Endodermal cell (in vitro differentiated cells): ENCODE data around the genes KRTAP3-2, KRTAP1-1, KRTAP2-1, KRTAP4-16, KRTAP4-12 and KRTAP4-2.

GRCh38 chr17:40338008-40338207, 26.6 kb downstream of the GJD3 start:
- PRO-cap: no peak

- PRO-cap: no peak
Observed at GRCh38 chr17:40346615-40346884, 18.0 kb downstream of the GJD3 start.

- PRO-cap: unidirectional peak, plus-strand start at chr17:40362763; unidirectional peak, plus-strand start at chr17:40362906
Observed at GRCh38 chr17:40362377-40363138, 2.0 kb downstream of the GJD3 start.

- PRO-cap: no peak
Observed at GRCh38 chr17:40376615-40376983, 12.1 kb upstream of the GJD3 start.

DNA sequence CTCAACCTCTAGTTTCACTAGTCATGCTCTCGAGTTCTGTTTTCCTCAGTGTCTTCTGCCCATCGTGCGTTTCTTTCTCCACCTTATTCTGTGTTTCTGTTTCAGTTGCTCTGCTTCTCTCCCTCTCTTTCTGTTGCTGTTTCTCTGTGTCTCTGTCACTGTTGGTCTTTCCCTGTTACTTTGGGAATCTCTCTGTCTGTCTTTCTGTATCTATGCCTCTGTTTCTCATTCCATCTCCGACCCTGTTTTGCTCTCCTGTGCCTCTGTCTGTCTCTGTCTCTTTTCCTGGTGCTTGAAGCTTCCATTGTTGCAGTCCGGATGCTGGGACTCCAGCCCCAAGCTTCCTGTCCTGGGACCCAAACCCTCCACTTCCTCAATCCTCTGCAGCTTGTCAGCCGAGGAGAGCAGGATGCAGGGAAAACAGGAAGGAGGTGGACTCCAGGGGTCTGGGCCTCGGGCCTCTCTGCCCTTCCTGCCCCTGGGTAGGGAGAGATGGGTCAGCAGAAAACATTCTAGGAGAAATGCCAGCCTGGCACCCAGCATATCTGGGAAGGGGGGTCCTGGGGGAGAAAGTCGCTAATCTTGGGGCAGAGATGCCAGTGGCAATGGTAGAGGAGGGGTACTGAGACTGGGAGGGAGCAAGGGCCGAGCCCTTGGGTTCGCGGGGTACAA, 2.0 kb downstream of the IGFBP4 start:
- PRO-cap: no peak

DNA sequence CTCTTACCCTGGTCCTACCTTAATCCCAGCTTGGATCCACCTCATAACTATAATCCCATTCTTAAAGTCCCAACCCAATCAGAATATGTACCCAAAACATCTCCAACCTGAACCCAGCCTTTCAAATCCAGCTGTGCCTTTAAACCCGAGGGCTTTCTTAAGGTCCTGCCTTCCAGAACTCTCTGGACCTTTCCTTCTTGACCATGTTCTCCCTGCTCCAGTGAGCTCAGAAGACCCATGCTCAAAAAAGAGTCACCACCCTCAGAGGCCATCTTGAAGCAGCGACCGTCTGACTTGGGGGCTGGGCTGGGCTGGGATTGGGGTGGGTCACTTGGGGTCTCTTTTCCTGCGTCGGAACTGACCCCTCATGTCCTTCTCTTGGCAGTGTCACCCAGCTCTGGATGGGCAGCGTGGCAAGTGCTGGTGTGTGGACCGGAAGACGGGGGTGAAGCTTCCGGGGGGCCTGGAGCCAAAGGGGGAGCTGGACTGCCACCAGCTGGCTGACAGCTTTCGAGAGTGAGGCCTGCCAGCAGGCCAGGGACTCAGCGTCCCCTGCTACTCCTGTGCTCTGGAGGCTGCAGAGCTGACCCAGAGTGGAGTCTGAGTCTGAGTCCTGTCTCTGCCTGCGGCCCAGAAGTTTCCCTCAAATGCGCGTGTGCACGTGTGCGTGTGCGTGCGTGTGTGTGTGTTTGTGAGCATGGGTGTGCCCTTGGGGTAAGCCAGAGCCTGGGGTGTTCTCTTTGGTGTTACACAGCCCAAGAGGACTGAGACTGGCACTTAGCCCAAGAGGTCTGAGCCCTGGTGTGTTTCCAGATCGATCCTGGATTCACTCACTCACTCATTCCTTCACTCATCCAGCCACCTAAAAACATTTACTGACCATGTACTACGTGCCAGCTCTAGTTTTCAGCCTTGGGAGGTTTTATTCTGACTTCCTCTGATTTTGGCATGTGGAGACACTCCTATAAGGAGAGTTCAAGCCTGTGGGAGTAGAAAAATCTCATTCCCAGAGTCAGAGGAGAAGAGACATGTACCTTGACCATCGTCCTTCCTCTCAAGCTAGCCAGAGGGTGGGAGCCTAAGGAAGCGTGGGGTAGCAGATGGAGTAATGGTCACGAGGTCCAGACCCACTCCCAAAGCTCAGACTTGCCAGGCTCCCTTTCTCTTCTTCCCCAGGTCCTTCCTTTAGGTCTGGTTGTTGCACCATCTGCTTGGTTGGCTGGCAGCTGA, 13.2 kb downstream of the IGFBP4 start:
- PRO-cap: no peak

- PRO-cap: no peak
Observed at GRCh38 chr17:40465392-40465671, 22.1 kb downstream of the IGFBP4 start.

GRCh38 chr17:40490289-40491381, 10.8 kb downstream of the TNS4 start:
- PRO-cap: no peak

GRCh38 chr17:40558671-40559494, 6.4 kb downstream of the CCR7 start:
- PRO-cap: no peak

GRCh38 chr17:40602601-40603294, 37.5 kb upstream of the CCR7 start:
- PRO-cap: no peak

DNA sequence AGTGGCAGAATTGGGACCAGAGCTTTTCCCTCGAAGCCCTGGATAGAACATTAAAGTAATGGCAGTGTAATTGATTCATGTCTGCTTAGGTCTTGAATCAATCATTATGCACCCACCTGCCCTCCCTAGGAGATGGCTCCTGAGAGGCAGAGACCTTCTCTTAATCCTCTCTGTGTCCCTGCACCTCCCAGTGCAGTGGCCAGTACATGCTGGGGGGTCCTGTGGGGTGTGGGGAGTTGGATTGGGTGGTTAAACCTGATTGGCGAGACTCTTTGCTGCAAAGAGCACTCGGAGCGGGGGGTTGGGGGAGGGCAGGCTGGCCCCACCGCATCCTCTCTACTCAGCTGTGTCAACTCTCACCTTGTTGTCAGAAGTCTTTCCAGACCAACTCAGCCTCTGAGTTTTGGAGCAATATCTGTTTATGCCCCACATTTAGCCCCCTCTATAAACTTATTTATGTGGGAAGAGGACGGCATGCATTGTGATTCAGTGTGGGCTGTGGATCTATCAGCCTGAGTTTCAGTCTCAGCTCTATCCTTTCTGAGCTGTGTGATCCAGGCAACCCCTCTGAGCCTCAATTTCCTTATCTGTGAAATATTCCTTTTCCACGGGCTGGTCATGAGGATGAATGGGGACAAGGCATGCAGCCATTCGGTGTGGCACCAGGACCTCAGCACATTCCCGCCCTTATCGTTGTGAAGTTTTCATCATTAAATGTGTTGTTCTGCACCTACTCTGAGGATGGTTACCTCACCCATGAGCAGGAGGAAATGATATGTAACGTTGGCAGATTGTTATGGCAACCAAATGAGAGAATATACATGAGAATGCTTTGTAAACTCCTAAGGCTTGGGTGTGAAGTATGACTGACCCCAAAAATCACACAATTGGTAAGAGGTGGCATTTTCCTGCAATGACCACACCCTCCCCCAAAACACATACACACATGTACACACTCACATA, 39.8 kb downstream of the SMARCE1 start:
- PRO-cap: unidirectional peak, minus-strand start at position 697 of the sequence

GRCh38 chr17:40850648-40850890, 16.5 kb downstream of the KRT12 start:
- PRO-cap: no peak

- PRO-cap: no peak
Observed at GRCh38 chr17:40900521-40901369, 15.7 kb upstream of the KRT20 start.

- PRO-cap: no peak
Observed at GRCh38 chr17:40999800-41000077, at the start of gene KRTAP3-2. Gene KRTAP3-2 (minus strand): TSS chr17:40999906.

DNA sequence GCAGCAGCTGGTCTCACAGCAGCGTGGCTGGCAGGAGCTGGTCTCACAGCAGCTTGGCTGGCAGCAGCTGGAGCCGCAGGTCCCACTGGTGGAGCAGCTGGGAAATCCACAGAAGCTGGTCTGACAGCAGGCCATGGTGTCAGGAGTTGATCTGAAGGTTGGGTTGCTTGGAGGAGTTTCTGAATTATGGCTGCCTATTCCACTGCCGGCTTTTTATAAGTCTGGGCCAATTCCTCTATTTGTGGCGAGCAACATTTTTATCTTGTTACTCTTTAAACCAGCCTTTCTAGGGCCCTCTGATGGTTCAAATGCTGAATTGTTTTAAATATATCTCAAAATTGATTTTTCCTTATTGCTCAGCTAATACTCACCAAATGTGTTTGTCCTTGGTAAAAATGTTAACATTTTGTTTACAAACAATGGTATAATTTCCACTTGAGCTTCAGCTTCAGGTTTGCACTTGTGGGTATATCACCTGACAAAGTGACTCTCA, at the start of gene KRTAP1-1:
Gene KRTAP1-1, minus strand, starts transcription at position 188 of the 493 bp plus-strand sequence.
- PRO-cap: no peak

GRCh38 chr17:41047177-41047519, at the start of gene KRTAP2-1:
Gene KRTAP2-1 (minus strand): TSS chr17:41047316.
- PRO-cap: no peak

DNA sequence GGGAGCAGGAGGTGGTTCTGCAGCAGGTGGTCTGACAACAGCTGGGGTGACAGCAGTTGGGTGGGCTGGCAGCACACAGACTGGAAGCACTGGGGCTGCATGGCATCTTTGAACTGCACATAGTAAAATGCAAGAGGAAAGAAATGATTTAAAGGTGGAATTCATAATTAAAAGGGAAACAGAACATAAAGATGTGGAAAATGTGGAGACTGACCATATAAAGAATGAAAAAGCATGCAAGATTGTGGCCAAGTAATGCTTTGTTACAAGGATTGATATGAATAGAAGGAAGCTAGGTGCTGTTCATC, at the start of gene KRTAP4-16:
Gene KRTAP4-16, minus strand, starts transcription at position 121 of the 308 bp plus-strand sequence.
- PRO-cap: no peak

DNA sequence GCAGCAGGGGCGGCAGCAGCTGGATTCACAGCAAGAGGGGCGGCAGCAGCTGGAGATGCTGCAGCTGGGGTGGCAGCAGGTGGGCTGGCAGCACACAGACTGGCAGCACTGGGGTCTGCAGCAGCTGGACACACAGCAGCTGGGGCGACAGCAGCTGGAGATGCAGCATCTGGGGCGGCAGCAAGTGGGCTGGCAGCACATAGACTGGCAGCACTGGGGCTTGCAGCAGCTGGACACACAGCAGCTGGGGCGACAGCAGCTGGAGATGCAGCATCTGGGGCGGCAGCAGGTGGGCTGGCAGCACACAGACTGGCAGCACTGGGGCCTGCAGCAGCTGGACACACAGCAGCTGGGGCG, 356 bp downstream of the KRTAP4-11 start:
- PRO-cap: no peak

GRCh38 chr17:41123942-41124401, at the start of gene KRTAP4-12:
Gene KRTAP4-12 (minus strand): TSS chr17:41124182.
- PRO-cap: no peak

- PRO-cap: no peak
Observed at GRCh38 chr17:41177998-41178353, at the start of gene KRTAP4-2. Gene KRTAP4-2 (minus strand): TSS chr17:41178221.